Epithelial cell of esophagus (primary cell): Measurements from ENCODE around the gene KLF4.

DNA sequence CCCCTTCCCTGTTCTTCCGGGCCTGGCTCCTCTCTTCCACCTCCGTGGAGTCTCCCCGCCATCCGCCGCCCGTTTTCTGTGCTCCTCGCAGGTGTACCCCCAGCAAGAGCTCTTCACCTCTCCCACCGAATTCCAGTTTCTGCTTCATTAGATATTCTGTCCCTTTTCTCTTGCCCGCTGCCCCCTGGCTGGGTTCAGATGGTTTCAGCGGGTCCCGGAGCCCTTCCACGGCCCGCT lies 720 bp downstream of the SLC44A1 start:
- RRBS: 4% methylated on average over 3 of the region's 13 CpGs

GRCh38 chr9:105621031-105621416 lies 41.2 kb upstream of the TAL2 start:
- RRBS: no CpG with 5 or more reads among the region's 2 CpGs

DNA sequence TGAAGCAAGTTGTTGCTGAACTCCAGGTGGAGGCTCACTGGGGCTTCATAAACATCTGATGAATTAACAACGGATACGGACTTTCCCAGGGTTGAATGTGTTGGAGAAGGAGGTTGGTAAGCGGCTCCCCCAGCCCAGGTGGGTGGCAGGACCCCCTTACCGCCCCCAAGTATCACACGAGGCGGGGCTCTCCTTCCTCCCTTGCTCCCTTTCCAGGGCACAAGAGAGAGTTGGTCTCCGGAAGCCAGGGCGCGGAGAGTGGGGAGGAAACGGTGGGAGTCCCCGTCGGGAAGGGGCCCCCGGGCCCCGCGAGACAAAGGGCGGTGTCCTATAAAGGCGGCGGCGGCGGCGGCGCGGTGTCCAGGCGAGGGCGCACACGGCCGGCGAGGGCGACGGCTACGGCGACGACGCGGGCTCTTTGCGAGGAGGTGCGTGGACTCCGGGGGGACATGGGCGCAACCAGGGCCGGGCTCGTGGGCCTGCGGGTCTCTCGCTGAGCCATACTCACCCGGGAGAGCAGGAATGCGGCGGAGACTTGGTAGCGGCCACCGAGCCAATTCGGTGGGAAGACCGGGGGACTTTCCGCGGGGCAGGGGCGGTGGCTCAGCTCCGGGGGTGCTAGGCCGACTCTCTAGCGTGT lies 6.3 kb upstream of the TAL2 start:
- RRBS: 2% methylated on average over 45 of the region's 56 CpGs

- RRBS: no CpG with 5 or more reads among the region's 12 CpGs
These were observed 19.0 kb downstream of the TMEM38B start for GRCh38 chr9:105713219-105713873.

- RRBS: no CpG with 5 or more reads among the region's 6 CpGs
These were observed 26.2 kb downstream of the ZNF462 start for GRCh38 chr9:106889245-106889532.

DNA sequence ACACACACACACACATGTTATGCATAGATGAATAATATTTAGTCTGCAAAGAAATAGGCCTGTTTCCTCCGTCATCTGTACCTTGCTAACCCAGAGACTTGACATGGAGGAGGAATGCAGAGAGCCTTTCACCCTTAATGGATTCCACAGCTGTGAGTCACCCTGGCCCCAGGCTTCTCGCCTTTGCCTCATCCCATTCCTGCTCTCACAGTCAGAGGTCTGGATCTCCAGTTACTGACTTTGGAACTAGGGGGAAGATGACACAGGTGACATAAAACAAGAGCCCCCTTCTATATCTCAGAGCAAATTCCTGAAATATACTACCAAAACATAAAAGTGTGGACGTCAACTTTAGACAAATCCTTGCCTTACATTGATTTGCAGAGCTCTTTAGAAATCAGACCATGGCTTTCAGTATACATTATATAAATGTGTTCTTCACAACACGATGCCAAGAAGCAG lies 29.8 kb downstream of the ZNF462 start:
- RRBS: no CpG with 5 or more reads among the region's 4 CpGs

DNA sequence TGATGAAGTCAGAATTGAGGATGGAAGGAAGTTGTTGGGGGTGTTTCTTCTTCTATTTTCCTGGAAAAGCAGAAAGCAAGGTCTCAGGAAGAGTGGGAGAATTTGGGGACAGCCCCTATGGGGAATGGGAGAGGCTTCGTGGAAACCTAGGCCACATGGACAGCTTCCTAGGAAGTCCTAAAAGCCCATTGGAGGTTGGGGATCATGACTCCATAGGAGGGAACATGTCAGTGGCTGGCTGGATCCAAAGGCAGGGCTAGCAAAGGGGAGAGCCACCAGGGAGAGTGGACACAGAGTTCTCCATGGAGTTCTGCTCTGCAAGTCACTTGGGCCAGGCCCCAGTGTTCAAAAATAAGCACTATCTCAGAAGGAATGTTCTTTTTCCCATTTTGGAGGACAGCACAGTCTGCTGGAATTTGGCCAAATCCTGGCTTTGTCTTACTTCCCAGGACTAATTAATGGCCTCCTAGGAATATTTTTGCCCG lies 140.7 kb upstream of the RAD23B start:
- RRBS: no CpG with 5 or more reads among the region's 2 CpGs

DNA sequence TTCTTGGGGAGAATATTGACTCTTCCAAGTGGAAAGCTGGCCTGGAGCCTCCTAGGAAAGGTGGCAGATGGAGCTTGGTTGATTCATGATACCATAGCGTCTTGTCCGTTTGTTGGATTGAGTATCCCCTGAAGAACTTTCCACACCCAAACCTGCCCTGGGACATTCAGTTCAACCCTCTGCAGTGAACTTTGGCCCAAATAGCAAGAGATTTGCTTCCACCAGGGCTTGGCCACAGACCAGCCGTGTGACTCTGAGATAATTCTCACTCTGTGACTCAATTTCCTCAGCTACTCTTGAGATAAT lies 108.1 kb upstream of the RAD23B start:
- RRBS: no CpG with 5 or more reads among the region's 3 CpGs

GRCh38 chr9:107269623-107270118 lies 13.4 kb upstream of the RAD23B start:
- RRBS: no CpG with 5 or more reads among the region's 4 CpGs

DNA sequence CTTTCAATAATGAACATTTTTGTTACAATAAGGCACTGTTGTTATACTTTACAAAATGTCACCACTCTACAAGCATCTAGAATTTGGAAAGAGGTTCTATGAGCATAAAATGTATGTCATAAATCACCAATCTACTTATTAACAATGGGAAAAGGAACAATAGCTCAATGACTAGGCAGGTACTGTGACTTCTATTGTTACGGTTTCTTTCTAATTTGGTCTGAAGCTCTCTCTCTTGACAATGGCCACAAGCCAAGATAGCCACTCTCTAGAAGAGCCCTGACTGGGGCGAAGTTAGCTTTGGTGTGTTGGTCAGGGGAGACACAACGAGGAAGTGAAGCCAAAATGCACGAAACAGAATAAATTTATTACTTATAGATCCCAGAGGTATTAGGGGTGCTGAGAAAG lies 9.5 kb upstream of the RAD23B start:
- RRBS: no CpG with 5 or more reads among the region's 4 CpGs

DNA sequence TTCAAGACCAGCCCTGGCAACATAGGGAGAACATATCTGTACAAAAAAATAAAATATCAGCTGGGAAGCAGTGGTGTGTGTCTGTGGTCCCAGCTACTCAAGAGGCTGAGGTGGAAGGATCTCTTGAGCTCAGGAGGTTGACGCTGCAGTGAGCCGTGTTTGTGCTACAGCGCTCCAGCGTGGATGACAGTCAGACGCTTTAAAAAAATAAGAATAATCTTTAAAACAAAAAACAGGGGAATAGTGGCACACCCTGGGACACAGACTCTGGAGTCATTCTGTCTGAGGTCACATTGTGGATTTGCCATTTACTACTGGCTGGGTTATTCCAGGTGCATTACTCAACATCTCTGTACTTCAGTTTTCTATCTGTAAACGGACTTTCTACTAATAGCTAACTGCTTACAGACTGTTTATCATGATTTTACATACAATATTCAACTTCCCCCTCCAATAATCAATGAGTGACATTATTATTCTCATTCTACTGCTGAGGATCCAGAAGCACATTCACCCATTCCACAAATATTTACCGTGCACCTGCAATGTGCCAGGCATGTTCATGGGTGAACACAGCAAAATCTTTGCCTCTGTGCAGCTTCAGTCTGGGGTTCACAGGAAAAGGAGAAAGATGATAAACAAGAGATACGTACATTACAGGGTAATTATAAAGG lies 1.2 kb upstream of the RAD23B start:
- RRBS: no CpG with 5 or more reads among the region's 8 CpGs

DNA sequence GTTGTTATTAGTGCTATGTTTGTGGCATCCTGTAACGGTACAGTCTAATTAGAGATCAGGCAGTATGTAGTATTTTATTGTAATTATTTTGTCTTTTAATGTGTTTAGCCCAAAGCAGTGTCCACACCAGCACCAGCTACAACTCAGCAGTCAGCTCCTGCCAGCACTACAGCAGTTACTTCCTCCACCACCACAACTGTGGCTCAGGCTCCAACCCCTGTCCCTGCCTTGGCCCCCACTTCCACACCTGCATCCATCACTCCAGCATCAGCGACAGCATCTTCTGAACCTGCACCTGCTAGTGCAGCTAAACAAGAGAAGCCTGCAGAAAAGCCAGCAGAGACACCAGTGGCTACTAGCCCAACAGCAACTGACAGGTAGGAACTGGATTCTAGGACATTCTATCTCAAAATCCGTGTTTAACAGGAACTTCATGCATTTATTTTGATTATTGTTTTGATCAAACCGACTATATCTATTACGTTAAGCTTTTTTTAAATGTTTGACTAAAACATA lies 23.2 kb downstream of the RAD23B start:
- RRBS: no CpG with 5 or more reads among the region's 5 CpGs

GRCh38 chr9:107489708-107489923 lies at the start of gene KLF4:
KLF4 (minus strand) TSS chr9:107489769.
- RRBS: 2% methylated on average over 5 of the region's 22 CpGs

GRCh38 chr9:107489924-107490893 lies 640 bp upstream of the KLF4 start:
- RRBS: 1% methylated on average over 15 of the region's 93 CpGs

DNA sequence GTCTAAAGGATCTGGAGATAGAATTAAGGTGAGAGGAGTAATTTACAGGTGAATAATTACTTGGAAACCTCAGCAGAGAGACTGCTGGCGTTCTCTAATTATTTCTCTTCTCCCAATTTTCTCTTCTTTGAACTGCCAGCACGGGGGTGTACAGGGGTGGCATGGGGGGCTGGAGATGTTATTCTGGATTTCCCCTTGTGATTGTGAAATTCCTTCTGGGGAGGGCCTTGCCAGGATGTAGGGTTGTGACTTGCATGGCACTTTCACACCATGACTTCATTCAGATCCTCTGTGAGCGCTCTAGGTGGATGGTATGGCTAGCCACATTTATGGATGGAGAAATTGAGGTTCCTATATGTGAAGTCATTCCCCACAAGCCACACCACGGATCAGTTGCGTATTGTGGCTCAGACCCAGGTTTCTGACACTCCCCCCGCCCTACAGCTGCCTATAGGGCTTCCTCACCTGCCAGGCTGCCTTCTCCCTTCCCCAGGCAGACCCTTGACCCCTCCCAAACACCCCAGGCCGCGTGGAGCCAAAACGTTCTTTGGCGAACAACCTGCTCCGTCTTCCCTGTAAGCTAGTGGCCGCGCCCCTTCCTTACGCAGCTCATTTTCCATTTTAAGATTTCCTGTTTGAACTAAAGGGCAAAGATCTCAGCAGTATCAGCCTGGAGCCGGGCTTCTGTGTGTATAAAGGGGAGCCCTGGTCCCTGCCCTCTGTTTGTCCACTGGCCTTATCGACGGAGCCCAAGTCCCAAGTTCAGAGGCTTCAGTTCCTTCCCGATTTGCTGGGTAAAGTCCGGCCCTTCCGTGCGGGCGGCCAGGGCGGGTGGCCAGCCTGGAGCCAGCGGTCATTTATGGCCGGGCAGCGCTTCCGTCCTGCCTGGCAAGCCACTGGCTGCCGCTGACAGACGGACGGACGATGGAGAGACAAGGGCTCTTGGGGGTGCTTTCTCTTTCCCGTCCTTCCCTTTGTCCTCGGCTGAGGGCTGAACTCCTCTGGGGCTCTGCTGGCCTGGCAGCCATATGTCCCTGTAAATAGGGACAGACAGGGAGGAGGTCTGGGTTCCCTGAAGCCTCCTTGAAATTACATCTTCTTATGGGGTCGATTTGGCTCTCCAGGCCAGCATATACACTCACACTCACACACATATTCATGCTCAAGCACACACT lies 97.9 kb upstream of the KLF4 start:
- RRBS: 39% methylated on average over 8 of the region's 34 CpGs

GRCh38 chr9:107737665-107738873 lies 248.5 kb upstream of the KLF4 start:
- RRBS: no CpG with 5 or more reads among the region's 21 CpGs

GRCh38 chr9:108057194-108057855 lies 567.8 kb upstream of the KLF4 start:
- RRBS: no CpG with 5 or more reads among the region's 4 CpGs

DNA sequence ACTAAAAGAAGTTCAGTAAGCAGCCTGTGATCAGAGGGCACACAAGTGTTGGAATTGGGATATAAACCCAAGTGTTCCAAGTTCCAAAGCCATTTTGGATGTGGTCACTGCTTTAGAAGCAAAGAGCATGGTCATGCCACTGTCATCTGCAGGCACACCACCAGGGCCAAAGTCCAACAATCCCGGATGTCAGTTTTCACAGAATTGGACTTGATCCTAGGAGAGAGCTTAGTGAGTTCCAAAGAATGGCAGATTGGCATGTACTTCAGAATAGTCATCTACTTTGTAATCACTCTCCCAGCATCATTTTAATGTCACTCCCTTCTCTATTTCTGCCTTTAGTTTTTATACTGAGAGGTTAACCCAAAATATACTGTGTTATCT lies 388.1 kb downstream of the ACTL7B start:
- RRBS: no CpG with 5 or more reads among the region's 1 CpG

DNA sequence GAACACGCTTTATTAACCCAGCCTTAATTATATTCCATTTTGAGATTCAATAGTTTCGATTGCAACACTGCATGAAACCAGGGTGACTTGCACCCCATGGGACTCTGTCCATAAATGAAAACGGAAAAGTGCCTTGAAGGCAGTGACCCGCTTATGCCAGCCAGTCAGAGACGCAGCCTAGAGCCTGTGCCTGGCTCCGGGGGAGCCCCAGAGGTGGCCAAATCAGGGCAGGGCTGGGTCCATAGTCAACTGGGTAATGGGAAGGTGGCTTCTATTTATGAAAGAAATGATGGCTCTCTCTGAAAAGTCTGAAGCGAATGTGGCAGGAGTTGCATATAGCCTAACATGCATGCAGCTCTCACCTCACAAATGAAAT lies 304.2 kb downstream of the ACTL7B start:
- RRBS: no CpG with 5 or more reads among the region's 7 CpGs